GM19240 (cell line): Measurements from ENCODE around the genes CYP8B1, ZNF662, ZNF501 and KIF15.

DNA sequence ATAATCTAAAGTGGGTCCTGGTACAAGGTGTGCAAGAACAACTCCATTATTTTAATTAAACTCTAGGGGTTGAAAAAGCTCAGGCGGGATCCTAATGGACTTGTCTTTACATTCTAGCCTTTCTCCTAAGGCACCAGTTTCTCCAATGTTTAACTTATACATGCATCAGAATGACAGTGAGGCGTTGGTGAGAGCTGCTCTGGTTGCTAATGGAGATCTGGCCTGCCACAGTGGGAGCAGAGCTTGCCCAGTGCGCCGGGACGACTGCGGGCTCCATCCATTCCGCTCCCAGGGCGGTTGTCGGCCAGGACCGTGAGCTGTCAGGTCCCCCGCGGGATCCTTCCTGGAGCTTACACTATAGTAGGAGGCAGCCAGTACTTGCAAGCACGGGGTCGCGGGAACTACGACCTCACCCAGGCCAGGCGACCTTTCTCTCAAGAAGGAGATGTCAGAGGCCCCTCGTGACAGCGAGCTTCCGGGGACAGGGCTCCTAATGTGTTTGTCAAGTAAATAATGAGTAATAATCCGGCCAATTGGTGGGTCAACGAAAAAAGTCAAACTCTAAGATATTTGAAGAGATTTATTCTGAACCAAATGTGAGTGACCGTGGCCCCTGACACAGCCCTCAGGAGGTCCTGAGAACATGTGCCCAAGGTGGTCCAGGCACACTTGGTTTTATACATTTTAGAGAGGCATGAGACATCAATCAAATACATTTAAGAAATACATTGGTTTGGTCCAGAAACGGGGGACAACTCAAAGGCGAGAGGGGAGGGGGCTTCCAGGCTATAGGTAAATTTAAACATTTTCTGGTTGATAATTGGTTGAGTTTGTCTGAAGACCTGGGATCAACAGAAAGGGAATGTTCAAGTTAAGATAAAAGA lies 1.1 kb upstream of the HIGD1A start:
- RRBS: no CpG with 5 or more reads among the region's 25 CpGs

DNA sequence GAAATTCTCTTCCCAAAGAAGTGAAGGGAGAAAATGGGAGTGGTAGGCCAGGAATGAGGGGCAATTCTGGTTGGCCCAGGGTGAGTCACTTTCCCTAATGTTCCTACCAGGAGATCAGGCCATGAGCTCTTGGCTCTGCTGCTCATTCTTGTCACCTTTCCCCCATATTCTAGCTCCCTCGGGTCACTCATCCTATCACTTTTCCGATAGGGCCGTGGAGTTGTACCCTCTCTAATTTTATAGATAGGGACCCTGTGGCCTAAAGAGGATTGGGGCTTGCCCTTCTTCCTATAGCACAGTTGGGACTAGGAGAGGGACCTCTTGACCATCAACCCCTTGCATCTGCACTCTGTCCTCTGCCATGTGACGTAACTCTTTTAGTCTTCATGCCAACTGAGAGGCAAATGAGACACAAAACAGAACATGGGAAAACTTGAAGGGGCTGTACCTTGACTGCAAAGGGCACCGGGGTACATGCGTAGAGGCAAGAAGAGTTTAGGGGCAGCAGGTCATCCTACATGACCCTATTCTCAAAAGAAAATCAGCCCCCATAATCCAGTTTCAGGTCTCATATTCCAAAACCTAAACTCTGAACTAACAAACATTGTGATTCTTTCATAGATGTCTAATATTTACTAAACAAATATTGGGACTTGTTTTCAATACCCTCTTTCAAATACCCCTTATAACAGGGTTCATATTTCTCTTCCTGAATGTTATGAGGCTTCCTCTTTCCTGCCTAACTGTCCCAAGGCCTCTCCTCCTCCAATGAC lies 20.3 kb downstream of the ACKR2 start:
- RRBS: no CpG with 5 or more reads among the region's 6 CpGs

DNA sequence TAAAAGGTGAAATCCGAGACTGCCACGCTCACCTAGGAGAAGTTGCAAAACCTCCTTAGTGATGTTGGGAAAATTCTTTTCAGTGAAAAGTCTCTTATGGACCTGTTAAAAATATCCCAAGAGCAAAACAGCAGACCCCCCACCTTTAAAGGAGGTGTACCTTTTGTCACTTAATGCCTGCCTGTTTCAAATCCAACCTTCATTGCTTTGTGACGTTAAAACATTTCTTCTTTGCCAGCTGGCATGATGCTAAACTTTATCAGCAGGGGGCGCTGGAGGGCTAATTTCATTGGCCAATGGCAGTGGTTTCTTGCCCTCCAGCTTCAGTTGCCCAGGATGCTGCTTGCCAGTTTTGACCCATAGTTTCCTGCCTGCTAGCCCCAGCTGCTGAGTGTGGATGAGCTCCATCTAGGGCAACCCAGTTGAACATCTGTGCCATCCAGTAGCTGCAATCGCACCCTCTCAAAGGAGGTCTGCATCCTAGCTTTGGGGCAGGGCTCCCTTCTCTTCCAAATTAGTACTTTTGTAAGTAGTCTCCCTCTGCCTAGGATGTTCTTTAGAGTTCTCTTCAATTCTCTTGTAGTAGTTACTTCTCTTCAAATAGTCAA lies 22.0 kb downstream of the ACKR2 start:
- RRBS: no CpG with 5 or more reads among the region's 5 CpGs

GRCh38 chr3:42847601-42848321 lies 27.9 kb downstream of the CYP8B1 start:
- RRBS: no CpG with 5 or more reads among the region's 6 CpGs

DNA sequence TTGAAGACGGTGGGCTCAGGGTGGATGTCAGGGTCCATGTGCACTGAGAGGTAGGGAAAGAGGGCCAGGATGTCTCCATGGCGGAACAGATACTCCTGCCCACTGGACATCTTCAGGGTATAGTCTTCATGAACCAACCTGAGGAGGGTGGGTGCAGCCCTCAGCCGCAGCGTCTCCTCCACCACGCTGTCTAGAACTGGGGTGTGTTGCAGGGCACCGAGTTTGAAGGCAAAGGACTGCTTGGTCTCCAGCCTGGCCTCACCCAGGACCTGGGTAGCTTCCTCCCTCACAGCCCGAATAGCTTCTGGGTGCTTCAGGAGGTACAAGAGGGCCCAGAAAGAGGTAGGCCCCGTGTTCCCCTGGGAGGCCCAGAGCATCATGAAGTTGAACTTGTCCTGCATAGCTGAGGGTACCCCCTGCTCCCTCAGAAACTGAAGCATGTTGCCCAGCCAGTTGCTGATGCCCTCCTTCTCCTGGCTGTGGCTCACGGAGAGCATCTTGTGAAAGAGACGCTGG lies 1.0 kb downstream of the CYP8B1 start:
- RRBS: no CpG with 5 or more reads among the region's 10 CpGs

DNA sequence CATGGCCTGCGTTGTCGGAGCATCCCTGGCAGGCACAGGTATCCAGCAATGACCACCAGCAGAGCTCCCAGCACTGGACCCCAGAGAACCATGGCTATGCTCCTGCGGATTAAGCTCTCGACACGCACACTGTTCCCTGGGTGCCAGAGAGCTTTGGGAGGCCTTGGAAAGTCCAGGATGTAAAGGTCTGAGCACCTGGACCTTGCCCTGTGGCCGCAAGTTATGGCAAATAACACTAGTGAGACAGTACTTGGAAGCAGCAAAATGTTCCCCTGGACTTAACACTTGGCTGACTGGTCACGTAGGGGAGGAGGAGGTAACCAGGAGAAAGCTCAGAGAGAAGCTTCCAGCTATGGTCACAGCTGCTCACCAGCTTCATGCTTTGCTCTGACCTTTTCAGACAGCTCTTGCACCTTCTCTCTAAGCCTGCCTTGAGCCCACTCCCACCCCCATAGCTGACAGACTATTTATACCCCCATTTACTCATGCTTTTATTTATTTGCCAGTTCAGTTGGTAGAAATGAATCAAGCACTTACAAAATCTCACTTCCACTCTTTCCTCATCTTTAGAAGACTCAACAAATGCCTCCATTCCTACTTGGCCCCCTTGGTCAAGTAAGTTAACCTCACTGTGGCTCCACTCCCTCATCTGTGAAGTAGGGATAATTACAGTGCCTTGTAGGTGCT lies at the start of gene CYP8B1:
Gene CYP8B1 (minus strand): TSS at position 155 of the 687 bp plus-strand sequence.
- RRBS: no CpG with 5 or more reads among the region's 7 CpGs

DNA sequence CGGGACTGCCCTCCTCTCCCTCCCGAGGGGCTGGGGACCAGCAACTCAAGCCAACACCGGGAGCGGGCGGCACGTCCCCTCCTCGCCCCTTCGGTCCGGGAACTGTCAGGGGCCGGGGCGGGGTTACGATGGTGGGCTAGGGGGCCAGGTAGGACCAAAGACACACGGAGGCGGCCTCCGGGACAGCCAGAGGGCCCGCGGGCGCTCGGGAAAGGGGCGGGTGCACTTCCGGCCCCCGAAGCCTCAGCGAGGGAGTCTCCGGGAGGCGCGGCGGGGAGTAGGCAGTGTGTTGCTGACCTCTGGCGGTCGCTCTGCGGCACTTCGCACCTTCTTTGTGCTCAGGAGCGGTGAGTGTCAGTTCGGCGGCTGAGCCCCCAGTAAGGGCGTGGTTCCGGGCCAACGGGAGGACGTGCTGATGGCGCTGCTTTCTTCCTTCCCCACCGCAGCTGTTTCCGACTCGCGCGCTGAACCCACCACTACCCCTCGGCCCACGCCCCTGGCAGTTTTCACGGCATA lies 5.2 kb upstream of the CYP8B1 start:
- RRBS: 4% methylated on average over 19 of the region's 47 CpGs

- RRBS: 7% methylated on average over 30 of the region's 69 CpGs
These were observed at the start of gene ZNF662 for GRCh38 chr3:42905933-42906815. Gene ZNF662, plus strand, starts transcription at chr3:42906142.

- RRBS: no CpG with 5 or more reads among the region's 2 CpGs
These were observed 10.2 kb downstream of the SNRK start for GRCh38 chr3:43296386-43297023.

DNA sequence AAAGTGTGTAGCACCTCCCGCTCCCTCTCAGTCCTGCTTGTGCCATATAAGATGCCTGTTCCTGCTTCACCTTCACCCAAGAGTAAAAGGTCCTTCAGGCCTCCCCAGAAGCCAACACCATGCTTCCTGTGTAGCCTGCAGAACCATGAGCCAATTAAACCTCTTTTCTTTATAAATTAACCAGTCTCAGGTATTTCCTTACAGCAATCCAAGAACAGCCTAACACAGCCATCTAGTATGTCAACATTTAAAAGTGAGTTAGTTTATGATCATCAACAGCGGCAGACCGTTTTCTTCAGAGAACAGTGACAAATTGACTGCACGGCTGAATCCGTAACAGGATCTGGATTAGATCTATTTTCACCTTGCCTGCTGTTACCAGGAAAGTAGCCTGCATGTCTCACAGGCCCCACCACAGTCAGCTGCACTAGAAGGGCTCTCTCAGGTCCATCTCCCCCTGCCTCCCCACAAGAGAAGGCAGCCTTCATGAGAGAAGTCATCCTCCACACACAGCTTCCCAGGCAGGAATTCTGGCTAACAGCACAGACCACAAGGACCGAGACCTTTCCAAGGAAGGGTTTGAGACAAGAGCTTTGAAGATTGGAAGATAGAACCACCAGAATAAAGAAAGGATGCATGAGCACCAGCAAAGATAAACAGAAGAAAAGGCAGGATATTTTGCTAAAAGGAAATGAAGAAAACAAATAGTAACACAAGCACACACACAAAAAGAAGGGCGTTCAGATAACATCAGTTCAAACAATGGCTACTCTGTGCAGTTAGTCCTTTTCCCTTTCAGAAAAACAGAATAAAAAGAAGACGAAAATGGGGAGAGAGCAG lies 127.3 kb downstream of the SNRK start:
- RRBS: no CpG with 5 or more reads among the region's 8 CpGs

DNA sequence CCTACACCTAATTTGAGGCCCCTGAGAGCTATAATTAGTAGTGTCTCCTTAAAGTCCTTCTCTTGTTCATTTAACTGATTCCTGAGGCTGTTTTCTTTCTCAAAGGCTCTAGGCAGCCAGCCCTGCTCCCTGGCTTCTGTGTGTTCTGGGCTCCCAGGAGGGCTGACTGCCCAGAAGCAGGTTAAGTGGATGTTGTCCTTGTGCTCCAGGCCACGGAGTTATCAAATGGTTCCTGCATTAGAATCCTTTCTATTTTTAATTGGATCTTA lies 140.0 kb downstream of the SNRK start:
- RRBS: no CpG with 5 or more reads among the region's 1 CpG

- RRBS: no CpG with 5 or more reads among the region's 2 CpGs
These were observed 22.4 kb downstream of the ABHD5 start for GRCh38 chr3:43713134-43713541.

DNA sequence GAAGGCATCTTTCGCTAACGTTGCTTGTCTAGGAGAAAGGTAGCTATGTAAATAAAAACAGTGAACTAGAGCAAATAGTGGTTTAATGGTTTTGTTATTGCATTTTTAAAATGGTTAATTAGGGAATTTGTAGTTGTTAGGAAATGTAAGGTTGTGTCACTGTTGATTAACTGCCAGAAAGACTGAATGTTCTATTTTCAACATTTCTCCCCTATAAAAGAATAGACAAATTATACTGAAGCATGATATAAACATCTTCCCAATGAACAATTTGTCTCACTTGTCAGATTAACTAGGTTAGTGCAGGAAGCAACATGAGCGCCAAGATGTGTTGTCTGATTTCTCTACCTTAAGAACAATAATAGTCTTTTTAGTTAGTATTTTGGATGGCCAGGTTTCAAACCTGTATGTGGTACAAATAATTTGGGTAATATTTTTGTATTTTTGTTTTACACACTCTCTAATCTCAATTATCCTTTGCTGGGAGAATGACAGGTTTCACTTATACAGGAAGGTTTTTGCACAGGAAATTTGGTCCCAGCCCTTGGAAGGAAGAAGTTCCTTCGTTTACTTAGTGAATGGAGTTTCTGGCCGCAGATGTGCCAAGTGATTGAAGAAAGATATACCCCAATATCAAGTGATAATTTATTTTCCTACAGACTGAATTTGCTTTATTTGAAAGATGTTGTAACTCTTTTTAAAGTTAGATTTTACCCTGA lies 29.2 kb downstream of the ABHD5 start:
- RRBS: no CpG with 5 or more reads among the region's 5 CpGs

DNA sequence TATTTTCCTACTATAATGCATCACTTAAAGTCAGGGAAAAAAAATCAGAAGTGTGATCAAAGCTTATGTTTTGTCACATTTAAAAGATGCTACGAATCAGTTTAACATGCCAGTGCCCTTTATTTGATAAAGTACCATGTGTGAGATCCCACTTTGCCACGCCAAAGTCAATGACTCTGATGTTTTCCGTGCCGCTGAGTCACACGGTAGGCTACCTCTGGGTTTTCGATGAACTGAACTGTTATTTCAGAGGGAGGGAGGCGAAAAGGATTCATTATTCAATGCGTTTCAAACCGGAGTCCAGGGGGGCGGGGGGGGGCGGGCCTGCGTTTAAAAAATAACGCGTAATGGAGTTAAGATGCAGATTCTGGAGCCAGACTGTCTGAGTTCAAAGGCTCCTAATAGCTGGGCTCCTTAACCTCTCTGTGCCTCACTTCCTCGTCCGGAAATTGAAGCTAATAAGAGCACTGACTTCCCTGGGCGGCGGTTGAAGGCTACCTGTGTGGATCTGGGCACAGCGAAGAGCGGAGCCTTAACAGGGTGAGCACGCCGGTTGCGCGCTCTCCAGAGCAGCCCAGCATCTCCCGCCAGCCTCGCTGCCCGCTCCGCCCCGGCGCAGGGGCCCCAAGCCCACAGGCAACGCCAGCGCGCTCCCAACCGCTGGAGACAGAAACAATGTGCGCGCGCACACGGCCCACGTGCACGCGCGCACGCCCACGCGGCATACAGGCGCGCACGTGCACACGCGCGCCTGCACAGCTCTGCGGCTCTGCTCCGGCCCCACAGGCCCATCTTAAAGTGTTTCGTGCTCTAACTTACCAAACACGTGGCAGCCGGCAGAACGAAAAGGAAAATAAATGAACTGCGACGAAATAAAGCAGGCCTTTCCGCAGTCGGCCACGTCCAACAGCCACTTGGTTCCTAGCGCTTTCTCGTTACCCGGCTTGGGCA lies 203.3 kb downstream of the ABHD5 start:
- RRBS: 7% methylated on average over 19 of the region's 65 CpGs

- RRBS: 0% methylated on average over 2 of the region's 42 CpGs
These were observed at the start of gene ZNF501 for GRCh38 chr3:44729255-44729801. Gene ZNF501, plus strand, starts transcription at chr3:44729635.

GRCh38 chr3:44761503-44762640 lies at the start of gene KIF15:
Gene KIF15, plus strand, starts transcription at chr3:44761794.
- RRBS: 1% methylated on average over 7 of the region's 68 CpGs

DNA sequence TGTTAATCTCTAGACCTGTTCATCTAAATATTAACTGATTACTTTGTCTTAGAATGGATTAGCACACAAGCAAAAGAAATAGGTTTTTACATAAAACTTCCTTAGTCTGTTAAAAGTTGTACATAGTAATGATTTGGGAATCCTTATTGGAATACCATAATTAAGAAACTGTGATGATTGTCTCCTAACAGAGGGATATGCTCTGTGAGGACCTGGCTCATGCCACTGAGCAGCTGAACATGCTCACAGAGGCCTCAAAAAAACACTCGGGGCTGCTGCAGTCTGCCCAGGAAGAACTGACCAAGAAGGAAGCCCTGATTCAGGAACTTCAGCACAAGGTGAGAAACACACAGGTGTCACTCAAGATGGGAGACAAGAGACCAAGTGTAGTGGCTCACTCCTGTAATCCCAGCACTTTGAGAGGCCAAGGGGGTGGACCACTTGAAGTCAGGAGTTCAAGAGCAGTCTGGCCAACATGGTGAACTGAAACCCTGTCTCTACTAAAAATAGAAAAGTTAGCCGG lies 23.6 kb upstream of the TMEM42 start:
- RRBS: no CpG with 5 or more reads among the region's 2 CpGs

DNA sequence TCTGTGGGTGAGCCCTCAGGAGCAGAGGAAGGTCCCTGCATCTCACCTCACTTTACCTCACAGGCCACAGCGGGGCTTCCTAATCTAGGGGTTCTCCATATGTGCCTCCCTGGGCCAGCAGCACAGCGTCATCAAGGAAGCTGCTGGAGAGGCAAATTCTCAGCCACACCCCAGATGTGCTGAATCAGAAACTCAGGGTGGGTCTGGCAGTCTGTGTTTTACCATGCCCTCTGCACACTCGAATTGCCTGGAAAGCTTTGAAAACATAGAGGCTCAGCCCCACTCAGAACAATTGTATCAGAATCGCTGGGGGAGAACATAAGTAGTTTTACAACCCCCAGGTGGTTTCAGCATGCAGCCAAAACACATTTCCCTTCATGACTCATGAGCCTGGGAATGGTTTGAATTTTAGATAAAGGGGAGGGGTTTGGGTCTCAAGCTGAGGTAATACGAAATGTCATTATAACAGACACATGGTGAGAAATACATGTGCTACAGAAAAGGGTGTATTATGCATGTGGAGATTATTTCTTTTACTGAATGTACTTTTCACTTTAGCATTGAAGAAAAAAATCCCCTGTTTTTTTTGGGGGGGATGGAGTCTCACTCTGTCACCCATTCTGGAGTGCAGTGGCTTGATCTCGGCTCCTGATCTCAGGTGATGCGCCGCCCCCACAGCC lies 9.6 kb downstream of the TGM4 start:
- RRBS: no CpG with 5 or more reads among the region's 8 CpGs

- RRBS: no CpG with 5 or more reads among the region's 6 CpGs
These were observed 943 bp downstream of the CLEC3B start for GRCh38 chr3:45026803-45027689.

GRCh38 chr3:45076169-45076792 lies 50.2 kb downstream of the CLEC3B start:
- RRBS: no CpG with 5 or more reads among the region's 4 CpGs